Ovary (tissue), 7 donors: ENCODE measurements around a stretch of chr7.

DNA sequence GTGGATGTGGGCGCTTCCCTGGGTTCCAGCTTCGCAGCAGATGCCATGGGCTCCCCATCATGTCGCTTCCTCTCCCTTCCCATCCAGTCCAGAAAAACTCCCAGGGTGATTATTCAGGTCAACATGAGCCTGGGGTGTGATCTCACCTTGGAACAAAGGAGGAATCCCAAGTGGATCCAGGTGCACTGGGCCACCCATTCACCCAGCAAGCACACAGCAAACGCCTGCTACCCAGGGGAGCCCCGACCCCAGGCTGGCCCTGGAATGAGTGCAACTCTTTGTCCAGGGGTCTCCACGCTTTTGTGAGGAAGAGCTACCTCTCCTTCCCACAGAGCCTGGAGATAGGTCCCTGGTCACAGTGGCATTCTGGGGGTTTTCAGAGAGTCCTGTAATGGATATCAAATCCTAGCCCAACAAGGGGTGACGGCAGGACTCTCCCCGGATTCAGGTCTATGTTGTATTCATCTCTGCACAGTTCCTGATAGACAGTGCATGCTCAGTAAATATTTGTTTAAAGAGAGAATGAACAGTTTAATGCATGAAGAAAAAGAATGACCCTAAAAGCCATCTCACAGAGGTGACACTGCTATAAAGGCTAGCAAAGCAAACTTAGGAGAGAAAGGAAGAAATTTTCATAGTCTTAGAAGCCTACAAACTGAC lies 48.9 kb downstream of the PRKAG2 start:
- PRO-cap, 7 experiments: no peak in any of the 7 experiments
- RAMPAGE, long total RNA, 2 experiments: no peak in any of the 2 experiments

- PRO-cap, 7 experiments: peak in 4 of 7 experiments; most common plus-strand start chr7:151876467 (in 3); most common minus-strand start chr7:151876394 (in 4)
- RAMPAGE, long total RNA, 2 experiments: no peak in any of the 2 experiments
Observed at GRCh38 chr7:151876229-151876661, 670 bp downstream of the PRKAG2 start.

DNA sequence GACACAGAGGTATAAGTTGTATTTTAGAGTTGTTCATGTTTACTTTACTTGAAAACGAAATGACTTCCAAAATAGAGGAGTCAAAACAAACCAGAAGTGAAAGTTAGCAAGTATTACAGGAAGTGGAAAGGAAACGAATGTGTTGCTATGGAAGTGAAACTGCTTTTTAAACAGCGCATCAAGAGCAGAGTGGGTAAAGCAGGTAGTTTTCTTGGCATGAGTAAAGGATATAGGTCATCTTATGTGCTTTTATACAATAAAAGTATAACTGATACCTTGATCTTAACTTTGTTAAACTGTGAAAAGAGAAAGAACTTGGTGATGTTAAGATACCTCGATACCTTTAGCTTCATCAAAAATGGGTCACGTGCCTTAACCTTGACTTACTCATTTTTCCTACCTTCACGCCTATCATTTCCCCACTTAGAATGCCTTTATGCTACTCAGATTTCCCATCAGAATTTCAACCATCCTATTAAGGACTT lies 19.9 kb upstream of the GALNTL5 start:
- PRO-cap, 7 experiments: no peak in any of the 7 experiments
- RAMPAGE, long total RNA, 2 experiments: no peak in any of the 2 experiments

GRCh38 chr7:152166999-152167590 lies 141.6 kb downstream of the GALNT11 start:
- PRO-cap, 7 experiments: no peak in any of the 7 experiments
- RAMPAGE, long total RNA, 2 experiments: no peak in any of the 2 experiments

DNA sequence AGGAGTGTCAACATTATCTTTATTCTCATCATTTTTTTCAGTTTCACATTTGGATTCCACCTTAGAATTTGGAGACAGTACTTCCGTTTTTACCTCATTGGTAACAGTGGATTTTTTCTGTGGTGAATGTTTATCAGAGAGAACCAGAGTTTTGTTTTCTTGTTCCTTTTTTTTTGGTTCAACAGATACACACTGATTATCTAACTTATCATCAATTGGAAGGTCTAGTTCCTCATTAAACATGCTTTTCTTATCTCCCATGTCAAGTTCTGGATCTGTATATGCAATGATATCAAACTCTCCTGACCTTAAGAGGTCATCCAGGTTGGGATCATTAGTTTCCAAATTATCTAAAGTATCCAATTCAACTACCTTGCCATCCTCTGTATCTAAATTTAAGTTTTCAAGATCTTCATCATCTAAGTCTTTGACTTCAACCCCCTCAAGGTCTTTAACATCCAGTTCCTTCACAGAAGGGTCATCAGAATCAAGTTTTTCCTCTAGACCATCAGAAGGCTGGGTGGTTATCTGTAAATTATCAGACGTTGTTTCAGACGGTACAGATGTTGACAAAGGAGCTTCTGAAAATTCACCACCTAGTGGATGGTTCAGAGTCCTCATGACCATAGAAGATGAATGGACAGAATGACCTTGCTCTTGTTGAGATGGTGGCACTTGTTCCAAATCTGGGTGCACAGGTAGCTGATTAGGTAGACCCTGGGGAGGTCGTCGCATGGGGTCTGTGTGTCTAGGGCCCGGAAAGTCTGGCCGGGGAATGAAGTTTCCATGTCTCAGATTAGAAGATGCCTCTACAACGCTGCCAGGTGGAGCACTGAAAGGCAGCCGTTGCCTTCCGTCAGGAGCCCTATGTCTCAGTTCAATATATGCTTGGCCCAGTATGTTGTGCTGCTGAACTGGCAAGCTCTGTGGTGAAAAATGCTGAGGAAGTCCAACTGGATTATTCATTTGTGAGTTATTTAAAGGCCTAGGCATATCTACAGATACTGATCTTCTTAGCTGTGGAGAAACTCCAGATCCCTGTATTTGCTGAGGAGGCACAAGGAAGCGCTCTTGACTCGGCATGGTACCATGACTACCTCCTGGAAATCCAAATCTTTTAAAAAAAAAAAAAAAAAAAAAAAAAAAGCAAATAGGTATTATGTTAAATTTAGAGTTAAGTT lies 151.8 kb downstream of the GALNT11 start:
- PRO-cap, 7 experiments: no peak in any of the 7 experiments
- RAMPAGE, long total RNA, 2 experiments: no peak in any of the 2 experiments

GRCh38 chr7:152459753-152460304 lies 24.0 kb upstream of the KMT2C start:
- PRO-cap, 7 experiments: no peak in any of the 7 experiments
- RAMPAGE, long total RNA, 2 experiments: no peak in any of the 2 experiments

GRCh38 chr7:152463520-152463892 lies 27.7 kb upstream of the KMT2C start:
- PRO-cap, 7 experiments: peak in 7 of 7 experiments; most common minus-strand start chr7:152463638 (in 5)
- RAMPAGE, long total RNA, 2 experiments: no peak in any of the 2 experiments

DNA sequence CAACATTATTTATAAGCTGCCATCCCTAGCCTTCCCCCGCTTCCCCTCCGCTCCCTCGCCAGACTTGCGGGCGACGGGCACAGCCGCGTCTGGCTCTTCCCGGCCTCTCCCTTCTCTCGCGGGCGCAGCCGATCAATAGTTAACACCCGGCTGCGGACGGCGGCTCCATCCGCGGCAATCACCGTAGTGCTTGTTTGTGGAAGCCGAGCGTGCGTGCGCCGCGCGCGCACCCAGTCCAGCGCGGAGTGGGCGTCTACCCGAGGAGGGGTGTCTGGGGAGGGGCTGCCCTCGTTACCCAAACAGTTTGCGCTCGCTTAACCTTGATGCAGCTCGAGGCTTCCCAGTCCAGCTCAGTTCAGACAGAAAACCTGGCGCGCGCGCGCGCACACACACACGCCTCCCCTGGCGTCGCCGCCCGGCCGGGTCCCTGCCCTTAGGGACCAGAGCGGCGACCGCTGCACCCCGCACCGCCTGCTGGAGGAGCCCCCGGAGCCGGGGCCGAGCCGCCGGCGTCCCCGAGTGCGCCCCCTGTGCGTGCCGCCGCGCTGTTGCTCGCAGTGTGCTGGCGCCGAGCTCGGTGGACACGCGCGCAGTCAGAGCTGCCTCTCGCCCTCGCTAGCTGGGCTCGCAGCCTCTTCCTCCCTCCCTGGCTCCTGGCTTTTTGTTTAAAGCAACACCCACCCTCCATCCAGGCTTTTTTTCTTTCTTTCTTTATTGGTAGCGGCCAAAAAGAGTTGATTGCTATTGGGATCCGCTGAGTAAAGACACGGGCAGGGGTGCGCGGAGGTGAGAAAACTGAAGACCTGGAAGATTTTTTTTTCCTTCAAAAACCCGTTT lies 165.2 kb upstream of the DPP6 start:
- PRO-cap, 7 experiments: no peak in any of the 7 experiments
- RAMPAGE, long total RNA, 2 experiments: no peak in any of the 2 experiments

DNA sequence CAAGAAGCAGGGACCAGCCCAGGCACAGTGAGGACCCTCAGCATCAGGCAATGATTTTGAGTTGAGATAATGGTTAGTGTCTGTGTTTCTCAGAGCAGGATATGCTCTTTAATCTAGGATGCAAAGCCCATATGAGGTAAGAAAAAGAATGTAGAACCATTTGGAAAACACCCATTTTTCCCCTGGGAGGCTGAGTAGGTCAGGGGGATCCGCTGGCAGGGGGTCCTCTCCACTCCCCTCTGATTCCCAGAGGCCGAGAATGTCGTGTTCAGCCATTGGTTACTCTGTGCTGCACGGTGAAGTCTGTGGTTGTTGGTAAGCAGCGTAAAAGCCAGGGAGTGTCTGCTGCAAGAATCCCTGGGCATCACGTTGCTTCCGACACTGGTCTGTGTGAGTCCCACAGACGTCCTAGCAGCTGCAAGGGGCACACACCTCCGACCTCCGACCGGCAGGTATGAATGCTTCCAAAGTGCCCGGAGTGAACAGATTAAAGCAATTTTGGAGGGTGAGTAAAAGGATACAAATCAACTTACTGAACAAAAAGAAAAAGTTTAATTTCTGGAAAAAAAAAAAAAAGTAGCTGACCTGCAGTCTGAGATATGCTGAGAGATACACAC lies 132.0 kb downstream of the DPP6 start:
- PRO-cap, 7 experiments: no peak in any of the 7 experiments
- RAMPAGE, long total RNA, 2 experiments: no peak in any of the 2 experiments

DNA sequence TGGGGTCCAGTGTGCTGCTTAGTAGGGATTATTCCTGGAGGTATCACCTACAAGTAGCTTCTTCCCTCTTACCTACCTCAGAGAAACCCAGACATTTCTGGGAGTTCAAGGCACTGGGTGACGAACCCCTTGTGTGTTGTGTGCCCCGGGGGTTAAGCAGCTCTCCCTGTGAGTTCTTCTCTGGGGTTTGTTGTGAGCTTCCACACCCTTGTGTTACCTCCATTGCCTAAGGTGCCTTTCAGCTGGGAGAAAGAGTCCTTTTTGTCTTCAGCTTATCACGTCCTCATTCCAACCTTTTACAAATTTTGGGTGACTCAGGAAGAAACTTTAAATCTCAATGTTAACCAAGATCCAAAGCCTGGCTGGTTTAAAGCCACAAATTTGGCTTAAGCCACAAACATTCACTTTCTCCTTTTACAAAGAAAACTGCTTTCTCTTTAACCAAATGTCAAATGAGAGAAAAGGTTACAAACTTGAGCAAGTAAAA lies 75.0 kb downstream of the PAXIP1 start:
- PRO-cap, 7 experiments: peak in 7 of 7 experiments; most common minus-strand start position 453 of the sequence (in 4)
- RAMPAGE, long total RNA, 2 experiments: no peak in any of the 2 experiments

DNA sequence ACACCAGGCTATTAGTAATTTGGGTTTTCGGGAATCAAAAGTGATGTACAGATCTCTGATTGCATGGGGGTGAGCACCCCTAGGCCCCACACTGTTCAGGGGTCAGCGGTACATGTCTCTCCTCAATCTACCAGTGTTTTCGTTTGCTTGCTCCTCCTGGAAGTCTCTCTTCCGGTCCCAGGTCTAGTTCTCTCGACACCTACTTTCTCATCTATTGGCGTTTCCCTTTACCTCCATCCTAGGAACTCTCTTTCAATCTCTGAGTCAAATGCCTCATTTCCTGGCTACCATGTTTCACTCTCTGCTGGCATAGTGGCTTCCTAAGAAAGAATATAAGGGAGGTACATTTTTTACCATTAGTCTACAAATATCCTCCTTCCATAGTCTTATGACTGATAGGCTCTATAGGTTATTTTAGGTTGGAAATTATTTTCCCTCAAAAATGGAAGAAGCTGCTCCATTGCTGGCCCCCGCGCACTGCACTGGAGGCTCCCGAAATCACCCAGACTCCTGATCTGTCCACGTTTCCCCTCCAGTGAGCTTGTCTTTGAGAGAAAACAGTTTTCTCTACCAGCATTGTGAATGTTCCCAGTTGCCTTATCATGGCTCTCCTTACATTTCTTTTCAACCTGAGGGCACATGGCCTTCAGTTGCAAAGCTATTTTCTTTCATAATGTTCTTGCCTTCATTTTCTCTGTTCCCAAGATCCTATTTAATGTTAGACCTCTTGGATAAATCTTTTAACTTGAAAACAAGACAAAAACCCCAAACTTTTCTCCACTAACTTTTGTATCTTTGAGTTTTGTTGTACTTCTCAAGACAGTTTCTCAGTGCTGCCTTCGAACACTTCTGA lies 36.9 kb downstream of the PAXIP1 start:
- PRO-cap, 7 experiments: no peak in any of the 7 experiments
- RAMPAGE, long total RNA, 2 experiments: no peak in any of the 2 experiments

GRCh38 chr7:154968305-154969366 lies 34.3 kb downstream of the PAXIP1 start:
- PRO-cap, 7 experiments: no peak in any of the 7 experiments
- RAMPAGE, long total RNA, 2 experiments: no peak in any of the 2 experiments

- PRO-cap, 7 experiments: peak in 1 of 7 experiments; most common minus-strand start chr7:155166813 (in 1)
- RAMPAGE, long total RNA, 2 experiments: no peak in any of the 2 experiments
Observed at GRCh38 chr7:155166565-155167134, 96.5 kb downstream of the HTR5A start.

DNA sequence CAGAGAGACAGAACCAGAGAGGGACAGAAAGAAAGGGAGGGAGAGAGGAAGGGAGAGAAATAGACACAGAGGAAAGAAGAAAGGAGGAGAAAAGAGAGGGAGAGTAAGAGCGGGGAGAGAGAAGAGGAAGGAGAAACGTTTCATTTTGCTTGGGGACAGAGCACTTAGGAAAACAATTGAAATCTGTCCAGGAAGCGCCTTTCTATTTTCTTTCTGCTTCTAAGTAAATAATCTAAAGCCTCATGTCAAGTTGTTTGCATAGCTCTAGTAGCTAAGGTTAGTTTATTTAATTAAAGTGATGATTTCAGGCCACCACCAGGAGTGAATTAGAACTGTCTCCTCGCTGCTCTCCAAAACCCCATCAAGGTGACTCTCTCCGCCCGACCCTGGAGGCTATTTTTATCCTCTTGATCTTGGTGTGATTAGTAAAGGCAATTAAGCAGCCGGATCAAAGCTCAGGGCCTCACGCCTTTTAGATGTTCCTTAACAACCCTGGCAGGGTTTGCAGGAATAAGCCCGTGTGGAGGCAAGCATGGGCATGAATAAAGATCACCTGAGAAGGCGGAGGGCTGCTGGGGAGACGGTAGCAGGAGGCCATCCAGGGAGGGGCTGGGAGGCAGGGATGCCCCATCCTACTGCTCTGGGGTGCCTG lies 73.4 kb upstream of the INSIG1 start:
- PRO-cap, 7 experiments: no peak in any of the 7 experiments
- RAMPAGE, long total RNA, 2 experiments: no peak in any of the 2 experiments

- PRO-cap, 7 experiments: no peak in any of the 7 experiments
- RAMPAGE, long total RNA, 2 experiments: no peak in any of the 2 experiments
Observed at GRCh38 chr7:155239458-155239966, 58.2 kb upstream of the INSIG1 start.

GRCh38 chr7:155298688-155299086 lies 1.0 kb downstream of the INSIG1 start:
- PRO-cap, 7 experiments: peak in 7 of 7 experiments; most common minus-strand start chr7:155298994 (in 4)
- RAMPAGE, long total RNA, 2 experiments: start-site peak on the minus strand in 1 of 2 experiments, at chr7:155298996-155299028 at its widest, 5 reads per replicate

GRCh38 chr7:155374320-155374670 lies 76.6 kb downstream of the INSIG1 start:
- PRO-cap, 7 experiments: no peak in any of the 7 experiments
- RAMPAGE, long total RNA, 2 experiments: no peak in any of the 2 experiments

GRCh38 chr7:155713643-155714565 lies 69.4 kb downstream of the RBM33 start:
- PRO-cap, 7 experiments: no peak in any of the 7 experiments
- RAMPAGE, long total RNA, 2 experiments: no peak in any of the 2 experiments

DNA sequence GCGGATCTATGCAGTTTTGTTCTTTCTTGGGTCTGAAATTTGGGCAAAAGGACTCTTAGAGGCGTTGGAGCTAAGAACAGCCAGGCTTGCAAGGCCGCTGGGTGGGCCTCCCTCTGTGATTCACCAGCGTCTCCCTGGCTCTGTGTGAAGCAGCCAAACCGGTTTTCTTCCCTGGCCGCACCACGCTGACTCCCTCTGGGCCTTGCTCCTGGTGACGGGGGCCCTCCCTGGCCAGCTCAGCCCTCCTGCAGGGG lies 109.7 kb upstream of the SHH start:
- PRO-cap, 7 experiments: no peak in any of the 7 experiments
- RAMPAGE, long total RNA, 2 experiments: no peak in any of the 2 experiments

DNA sequence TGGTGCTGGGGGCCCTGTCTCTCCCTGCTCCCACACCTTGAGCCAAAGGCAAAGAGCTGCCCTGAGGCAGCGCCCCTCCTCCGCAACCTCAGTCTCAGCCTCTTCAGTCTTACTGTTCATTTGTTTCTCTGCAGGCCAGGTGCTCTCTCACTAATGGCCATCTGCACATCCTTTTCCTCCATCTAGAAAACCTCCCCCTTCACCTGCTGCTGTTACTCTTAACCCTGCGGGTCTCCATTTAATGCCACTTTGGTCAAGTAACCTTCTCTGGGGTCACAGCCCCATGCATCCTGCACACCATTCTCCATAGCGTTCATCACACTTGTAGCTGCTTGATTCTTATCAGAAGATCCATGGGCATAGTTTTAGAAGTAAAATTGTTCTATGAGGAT lies 10.1 kb downstream of the RNF32 start:
- PRO-cap, 7 experiments: no peak in any of the 7 experiments
- RAMPAGE, long total RNA, 2 experiments: no peak in any of the 2 experiments